Spinal cord (tissue), 3 donors: ENCODE data around the gene SNTN.

DNA sequence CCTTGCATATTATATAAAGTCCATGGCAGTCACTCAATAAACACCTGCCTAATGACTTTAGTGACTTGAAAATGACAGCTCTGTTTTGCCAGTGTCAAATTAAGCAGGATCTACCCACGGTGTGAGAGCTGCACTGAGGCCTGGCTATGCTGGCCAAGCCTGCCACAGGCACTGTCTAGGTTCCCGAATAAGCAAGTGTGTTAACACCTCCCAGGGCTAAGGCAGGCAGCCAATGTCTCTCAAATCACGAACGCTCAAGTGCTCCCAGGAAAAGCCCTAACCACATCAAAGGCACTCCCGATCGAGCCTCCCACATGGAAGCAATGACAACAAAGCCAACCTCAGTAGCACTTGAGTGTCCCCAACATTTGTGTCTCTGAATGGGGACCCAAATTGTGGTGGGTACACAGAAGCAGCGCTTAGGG is 233.8 kb upstream of the FEZF2 start:
- PRO-cap: no peak
- RAMPAGE, long total RNA: no peak

DNA sequence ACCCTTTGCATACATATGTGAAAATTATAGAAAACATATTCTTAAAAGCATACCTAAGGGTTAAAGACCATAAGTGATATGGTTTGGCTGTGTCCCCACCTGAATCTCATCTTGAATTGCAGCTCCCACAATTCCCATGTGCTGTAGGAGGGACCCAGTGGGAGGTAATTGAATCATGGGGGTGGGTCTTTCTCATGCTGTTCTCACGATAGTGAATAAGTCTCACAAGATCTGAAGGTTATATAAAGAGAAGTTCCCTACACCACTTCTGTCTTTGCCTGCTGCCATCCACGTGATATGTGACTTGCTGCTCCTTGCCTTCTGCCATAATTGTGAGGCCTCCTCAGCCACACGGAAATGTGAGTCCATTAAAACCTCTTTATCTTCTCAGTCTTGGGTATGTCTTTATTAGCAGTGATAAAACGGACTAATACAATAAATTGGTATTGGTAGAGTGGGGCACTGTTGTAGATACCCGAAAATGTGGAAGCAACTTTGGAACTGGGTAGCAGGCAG is 75.0 kb upstream of the CADPS start:
- PRO-cap: no peak
- RAMPAGE, long total RNA: no peak

GRCh38 chr3:63278467-63278850 is 351 bp downstream of the SYNPR start:
- PRO-cap: no peak
- RAMPAGE, long total RNA: no peak

DNA sequence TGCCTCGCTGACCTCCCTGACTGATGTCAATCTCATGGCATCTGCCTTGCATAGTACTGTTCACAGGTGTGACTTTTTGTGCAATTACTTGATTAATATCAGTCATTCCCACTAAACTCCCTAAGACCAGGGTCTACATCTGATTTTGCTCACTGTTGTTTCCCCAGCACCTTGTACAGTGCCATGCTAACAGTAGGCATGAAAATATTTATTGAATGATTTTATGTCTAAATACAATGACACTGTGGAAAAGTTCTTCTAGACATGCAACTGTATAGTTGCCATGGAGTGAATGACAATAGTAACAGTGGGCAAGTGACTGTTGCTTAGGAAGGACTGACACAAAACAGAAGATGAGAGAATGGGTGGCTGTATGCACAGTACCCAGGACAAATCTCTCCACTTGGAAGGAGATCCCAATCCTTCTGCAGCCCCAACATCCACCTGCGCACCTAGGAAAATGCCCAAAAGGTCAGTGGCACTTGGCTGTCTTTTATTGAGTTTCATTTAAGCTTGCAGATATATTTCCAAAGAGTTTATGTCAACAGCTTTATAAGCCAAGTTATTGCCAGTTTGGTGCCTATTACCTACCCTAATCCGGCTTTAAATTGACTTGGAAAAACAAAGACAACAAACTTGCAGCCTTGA is at the start of gene SNTN:
Gene SNTN, plus strand, starts transcription at position 349 of the 648 bp plus-strand sequence.
- PRO-cap: no peak
- RAMPAGE, long total RNA: start-site peak on the plus strand centred at position 372 of the sequence, 61 bp wide, 11 and 13 reads in 2 replicates

- PRO-cap: no peak
- RAMPAGE, long total RNA: no peak
Measured at GRCh38 chr3:63864056-63865049, 686 bp downstream of the ATXN7 start.

GRCh38 chr3:63911440-63912202 is 48.0 kb downstream of the ATXN7 start:
- PRO-cap: no peak
- RAMPAGE, long total RNA: no peak

DNA sequence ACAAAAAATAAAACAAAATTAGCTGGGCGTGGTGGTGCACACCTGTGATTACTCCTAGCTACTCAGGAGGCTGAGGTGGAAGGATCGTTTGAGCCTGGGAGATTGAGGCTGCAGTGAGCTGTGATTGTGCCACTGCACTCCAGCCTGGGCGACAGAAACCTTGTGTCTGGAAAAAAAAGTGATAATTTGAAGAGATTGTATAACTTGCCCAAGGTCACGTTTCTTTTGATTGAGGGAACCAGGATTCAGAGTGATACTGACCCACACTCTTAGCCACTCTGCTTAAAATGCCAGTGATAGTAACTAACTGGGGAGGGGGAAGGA is 75.9 kb downstream of the PSMD6 start:
- PRO-cap: no peak
- RAMPAGE, long total RNA: no peak

- PRO-cap: no peak
- RAMPAGE, long total RNA: no peak
Measured at GRCh38 chr3:64015363-64015684, 8.0 kb downstream of the PSMD6 start.

GRCh38 chr3:64018161-64019227 is 4.8 kb downstream of the PSMD6 start:
- PRO-cap: no peak
- RAMPAGE, long total RNA: no peak

DNA sequence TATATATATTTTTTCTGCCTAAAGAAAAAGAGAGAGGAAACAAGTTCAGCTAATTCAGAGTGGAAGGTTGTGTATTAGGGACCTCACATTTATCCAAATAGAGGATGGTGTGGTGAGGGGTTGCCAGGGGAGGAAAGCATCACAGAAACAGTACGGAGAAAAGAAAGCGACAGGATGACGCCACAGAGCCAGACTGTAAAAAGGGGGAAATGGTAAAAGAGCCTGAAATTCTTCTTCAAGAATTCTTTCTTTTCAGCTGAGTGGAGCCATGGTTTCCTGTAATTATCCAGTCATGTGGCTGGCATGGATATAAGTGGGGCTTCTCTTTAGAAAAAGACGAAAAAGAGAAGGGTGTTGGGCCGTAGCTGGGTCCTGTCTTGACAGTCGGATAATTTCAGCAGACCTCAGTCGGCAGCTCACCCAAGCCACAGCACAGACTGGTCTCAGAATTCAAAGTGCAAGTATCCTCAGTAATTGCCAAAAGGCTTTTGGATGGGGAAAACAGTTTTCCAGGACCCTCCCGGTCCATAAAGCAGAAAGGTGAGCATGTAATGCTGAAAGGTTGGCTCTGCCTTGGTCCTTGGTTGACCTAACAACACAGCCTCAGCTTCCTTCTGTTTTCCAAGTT is 24.6 kb upstream of the PSMD6 start:
- PRO-cap: no peak
- RAMPAGE, long total RNA: no peak

GRCh38 chr3:64163794-64164251 is 61.4 kb downstream of the PRICKLE2 start:
- PRO-cap: no peak
- RAMPAGE, long total RNA: no peak

GRCh38 chr3:64241472-64242090 is 16.3 kb upstream of the PRICKLE2 start:
- PRO-cap: no peak
- RAMPAGE, long total RNA: no peak

GRCh38 chr3:64326918-64328030 is 102.0 kb upstream of the PRICKLE2 start:
- PRO-cap: no peak
- RAMPAGE, long total RNA: no peak

DNA sequence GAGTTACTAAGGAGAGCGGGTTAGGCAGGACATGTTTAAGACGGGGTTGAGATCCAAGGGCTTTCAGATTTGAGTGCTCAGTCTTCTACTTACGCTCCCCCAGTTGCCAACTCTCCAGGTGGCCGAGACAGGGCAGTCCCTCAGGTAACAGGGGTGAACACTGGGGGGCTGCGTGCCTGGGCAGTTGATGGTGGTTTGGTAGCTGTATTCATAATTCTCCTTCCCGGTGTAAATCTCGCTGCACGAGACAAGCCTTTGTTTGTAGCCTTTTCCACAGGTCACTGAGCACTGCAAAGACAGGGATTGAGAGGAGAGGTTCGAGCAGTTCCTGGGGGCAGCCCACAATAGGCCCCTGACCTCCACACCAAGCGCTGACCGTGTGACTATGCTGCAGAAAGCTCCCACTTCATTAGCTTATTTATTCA is 141.1 kb downstream of the ADAMTS9 start:
- PRO-cap: no peak
- RAMPAGE, long total RNA: no peak

GRCh38 chr3:64595153-64595670 is 92.6 kb downstream of the ADAMTS9 start:
- PRO-cap: no peak
- RAMPAGE, long total RNA: no peak

DNA sequence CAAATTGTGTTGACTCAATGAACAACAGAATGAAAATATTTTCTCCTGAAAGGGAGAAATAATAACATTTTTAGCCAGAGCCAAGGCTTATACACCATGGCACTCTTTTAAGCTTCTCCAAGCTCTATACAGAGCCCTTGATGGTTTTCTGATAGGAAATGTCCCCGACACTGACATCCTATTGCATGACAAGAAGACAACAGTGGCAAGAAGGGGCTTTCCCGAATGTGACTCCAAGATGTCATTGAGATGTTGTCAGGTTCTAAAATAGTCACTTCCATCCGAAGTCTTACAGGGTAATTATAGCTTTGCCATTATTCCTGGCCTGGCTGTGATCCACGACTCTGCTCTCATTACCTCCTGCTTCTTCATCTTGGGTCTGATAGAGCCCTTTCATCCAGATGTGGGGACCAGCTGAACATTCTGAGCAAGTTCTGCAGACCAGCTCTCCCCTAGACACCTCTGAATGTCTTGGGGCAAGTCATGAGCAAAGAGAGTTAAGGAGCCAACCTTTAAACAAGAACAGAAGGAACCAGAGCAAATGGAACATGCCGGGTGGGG is 40.6 kb upstream of the ADAMTS9 start:
- PRO-cap: no peak
- RAMPAGE, long total RNA: no peak

GRCh38 chr3:64867003-64867634 is 179.3 kb upstream of the ADAMTS9 start:
- PRO-cap: no peak
- RAMPAGE, long total RNA: no peak

GRCh38 chr3:65025788-65026110 is 337.9 kb upstream of the ADAMTS9 start:
- PRO-cap: no peak
- RAMPAGE, long total RNA: no peak

DNA sequence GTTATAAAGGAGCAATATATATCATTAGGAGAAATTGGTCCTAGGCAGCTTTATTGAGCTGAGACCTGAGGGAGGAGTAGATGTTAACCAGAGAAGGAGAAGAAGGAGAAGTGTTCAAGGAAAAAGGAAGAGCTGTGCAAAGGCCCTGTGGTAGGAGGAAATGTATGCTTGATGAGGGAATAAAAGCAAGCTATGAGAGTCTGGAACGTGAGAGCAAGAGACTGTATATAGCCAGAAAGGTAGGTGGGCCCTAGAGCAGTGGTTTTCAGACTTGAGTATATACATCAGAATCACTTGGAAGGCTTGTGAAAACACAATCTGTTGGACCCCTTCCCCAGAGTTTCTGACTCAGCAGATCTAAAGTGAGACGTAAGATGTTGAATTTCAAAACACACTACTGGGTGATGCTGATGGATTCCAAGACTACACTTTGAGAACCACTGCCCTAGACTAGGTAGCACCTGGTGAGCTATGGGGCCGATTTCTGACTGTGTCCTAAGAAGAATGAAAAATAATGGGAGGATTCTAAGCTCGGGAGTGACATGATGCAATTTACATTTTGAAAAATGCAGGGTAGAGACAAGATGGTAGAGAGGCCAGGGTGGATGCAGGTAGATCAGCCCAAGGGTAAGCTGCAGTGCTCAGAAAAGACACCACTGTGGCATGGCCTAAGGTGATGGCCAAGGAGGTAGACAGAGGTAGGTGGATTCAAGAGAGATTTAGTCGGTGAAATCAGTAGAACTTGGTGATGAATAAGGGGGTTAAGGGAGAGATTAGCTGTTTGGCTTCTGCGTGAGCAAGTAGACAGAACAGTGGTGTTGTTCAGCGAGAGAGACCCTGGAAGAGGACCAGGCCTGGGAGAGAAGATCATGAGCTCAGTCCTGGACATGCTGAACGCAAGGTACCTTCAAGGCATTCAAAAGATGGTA is 342.5 kb upstream of the ADAMTS9 start:
- PRO-cap: no peak
- RAMPAGE, long total RNA: no peak

DNA sequence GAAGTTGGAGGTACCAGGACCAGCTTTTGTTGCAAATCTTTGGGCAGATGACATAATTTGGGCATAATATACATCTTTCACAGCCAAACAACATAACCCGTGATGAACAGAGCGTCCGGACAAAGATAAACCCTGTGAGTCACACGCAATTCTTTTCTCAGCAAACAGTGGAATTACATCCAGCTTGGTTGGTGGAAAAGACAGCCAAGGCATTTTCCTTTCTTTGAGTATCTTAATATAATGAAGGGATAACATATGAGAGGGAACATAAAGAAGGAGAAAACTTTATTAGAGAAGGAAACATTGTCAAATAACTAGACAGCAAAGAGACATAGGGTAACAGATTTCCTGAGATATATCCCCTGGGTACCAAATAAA is 419.5 kb upstream of the ADAMTS9 start:
- PRO-cap: no peak
- RAMPAGE, long total RNA: no peak